Paraaortic lymph node (tissue), 1 donor: ENCODE results near the genes ZNF425 and ACTR3C.

GRCh38 chr7:149126138-149126535 is at the start of gene ZNF425:
Gene ZNF425, minus strand, starts transcription at chr7:149126324.
- PRO-cap: bidirectional peak, plus-strand start at chr7:149126425, minus-strand start at chr7:149126273

DNA sequence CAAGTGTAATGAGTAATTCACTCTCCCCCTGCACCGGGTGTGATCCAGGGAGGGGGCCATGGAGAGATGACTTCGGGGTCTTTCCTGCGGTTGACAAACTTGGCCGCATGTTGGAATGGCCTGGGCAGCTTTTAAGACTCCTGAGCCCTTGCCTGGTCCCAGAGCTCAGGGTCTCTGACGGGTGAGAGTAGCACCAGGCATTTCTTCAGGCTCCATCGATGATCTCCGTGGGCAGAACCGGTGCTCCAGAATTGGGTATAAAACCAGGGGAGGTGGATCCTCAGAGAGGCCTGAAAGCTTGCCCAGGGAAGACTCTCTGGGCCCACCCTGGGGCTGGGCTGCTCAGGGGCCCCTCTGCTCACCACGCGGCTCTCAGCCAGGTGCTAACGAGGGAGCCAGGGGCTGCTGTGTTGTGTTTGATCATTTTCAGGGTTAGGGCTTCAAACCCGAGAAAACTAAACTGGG is 912 bp downstream of the ZNF282 start:
- PRO-cap: no peak

- PRO-cap: no peak
Observed at GRCh38 chr7:149203694-149204596, 8.6 kb downstream of the ZNF282 start.

DNA sequence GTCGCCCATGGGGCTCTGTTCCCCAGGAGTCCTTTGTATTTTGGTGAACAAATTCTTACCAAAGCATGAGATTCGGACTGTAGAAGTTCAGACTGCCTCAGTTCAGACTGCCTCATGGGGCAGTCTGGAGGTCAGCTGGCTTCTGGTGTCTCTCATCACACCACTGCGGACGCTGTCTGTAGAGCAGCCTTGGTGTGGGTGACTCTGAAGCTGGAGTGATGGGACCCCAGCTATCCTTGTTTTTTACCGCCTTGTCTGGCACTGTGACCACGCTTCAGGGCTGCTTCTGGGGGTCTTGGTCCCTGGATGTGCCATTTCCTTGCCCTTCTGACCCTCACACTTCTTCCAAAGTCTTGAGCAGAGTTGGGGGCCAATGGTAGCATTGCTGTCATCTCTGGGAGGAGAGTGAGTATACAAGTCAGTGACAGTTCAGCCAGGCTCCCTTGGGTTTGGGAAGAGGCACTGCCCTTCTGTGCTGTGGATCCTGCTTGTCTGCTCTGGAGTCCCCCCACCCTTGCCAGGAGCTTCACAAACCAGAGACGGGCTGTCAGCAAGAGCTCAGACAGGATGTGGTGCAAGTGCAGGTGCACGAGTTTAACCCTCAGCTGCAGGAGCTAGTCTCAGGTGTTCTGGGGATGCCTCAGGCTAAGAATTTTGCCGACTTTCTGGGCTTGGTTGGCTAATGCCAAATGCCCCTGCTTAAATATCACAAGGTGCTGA is 22.1 kb downstream of the ZNF783 start:
- PRO-cap: no peak

DNA sequence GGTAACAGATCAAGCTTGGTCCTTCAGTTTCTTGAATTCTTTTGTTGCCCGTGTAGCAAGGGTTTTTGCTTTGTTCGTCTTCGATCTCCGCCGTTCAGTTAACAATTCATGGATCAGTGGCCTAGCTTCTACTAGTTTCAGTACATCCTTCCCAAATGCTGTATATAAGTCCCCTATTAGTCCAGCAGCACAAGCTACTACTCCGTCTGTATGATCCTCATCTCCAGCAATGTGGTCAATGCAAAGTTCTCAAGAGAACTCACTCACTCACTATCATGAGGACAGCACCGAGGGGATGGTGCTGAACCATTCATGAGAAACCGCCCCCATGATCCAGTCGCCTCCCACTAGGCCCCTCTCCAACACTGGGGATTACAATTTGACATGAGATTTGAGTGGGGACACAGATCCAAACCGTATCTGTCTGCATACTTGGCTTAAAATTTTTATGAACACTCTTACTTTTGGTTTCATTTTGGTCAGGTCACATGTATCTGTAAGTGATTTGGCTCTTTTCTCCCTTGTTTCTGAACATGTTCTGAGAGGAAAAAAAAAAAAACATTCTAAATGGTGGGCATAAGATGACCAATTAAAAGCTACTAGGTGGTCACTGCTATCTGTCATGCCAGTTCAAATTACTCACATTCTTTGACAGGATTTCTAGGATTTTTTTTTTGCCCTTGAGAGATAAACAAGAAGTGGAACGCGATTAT is 60.0 kb downstream of the ZNF783 start:
- PRO-cap: no peak

DNA sequence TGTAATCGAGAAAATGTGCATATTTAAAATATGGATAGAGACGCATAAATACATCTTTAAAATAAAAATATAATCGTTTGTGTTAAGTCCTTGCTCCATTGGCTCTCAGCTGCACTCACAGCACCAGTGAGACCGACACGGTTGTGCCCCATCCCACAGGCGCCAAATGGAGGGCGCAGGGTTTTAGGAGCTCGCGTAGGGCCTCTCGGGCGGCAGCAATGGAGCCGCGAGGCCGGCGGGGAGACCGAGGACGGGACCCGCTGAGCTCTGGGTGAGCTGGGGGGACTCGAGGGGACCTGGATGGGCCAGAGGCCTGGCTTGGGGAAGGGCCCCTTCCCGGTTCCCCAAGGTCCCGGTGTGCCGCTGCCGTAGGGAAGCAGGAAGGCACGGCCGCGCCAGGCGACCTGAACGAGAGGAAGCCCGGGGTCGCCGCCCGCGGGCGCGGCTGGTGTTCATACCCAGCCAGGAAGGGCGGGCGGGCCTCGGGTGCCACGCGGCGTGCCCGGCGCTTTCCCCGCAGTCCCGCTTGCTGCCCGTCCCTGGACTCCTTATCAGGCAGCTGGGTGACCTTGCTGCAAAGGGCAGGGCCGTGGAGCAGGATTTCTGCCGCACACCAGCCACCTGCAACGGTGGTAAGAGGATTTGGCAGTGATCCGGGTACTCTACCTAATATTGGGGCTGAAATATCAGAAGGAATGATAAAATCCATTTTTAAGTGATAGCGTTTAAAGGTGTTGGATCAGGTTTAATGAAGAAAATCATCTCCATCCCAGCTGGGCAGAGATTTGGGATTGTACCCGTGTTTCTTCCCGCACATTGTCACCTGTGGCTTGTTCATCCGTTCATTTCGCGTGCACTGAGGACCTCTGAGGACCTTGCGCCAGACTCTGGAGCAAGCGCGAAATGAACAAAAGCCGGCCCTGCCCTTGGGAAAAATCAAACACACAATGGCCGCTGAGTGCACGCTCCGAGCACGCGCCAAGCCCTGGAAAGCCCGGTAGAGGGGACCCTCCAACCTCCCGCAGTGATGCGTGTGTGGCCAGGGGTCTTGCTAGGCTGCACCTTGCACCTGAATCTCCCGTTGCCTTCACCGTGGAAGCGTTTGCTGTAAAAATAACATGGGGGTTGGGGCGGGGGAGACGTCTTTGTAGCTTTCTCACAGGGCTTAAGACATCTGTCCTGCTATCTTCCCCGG is 37.8 kb downstream of the ZNF777 start:
- PRO-cap: no peak

DNA sequence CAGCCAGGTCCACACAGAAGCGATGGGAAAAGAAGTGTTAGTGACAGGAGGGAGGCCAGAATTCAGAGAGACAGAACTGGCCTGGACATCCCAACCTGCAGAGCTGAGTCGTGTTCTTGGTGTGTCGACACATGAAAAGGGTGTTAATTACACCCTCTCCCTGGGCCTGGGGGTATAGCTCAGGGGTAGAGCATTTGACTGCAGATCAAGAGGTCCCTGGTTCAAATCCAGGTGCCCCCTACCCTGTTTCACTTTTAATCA is 79.3 kb upstream of the KRBA1 start:
- PRO-cap: no peak

DNA sequence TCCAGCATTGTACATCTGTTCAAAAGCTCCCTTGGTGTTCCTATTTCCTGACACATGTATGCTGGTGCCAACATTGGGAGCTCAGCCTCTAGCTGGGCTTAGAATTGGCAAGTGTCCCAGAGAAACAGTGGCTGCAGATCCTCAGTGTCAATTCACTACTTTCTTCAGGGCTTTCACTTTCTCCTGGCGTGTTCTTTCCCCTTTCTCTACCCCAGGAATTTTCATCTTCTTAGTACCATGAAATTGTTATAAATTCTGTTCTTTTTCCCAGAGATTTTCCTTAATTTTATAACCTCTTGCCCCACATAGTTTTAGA is 44.4 kb upstream of the KRBA1 start:
- PRO-cap: no peak

- PRO-cap: no peak
Observed at GRCh38 chr7:149686263-149686819, 28.4 kb upstream of the KRBA1 start.

- PRO-cap: no peak
Observed at GRCh38 chr7:149719779-149720198, 5.0 kb downstream of the KRBA1 start.

DNA sequence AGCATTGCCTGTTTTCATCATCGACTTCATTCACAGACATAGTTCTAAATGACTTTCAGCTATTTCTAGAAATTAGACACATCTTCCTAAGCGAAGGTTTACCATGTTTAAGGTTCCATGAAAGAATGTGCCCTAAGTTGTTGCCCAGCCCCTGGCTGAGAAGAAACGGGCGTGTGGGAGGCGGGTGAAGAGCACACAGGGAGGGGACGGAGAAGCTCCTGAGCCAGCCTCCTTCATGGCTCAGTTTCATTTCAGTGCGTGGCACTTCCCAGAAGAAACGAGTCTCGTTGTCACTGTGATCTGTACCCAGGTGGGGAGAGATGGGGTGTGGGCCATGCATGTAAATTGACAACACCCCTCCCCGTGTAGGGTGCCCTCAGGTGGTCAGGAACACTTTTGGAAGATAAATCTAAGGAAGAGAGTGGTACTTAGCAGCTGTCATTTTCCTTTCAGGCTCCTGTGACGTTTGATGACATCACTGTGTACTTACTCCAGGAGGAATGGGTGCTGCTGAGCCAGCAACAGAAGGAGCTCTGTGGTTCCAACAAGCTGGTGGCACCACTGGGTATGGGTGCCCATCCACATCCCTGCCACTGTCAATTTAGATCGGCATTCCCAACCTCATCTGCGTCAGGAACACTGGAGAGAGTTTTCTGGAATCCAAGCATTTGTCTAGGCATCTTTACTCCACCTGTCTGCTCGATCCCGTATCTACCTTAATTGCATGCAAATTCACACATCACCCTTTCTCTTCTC is 6.2 kb downstream of the ZNF862 start:
- PRO-cap: no peak

- PRO-cap: no peak
Observed at GRCh38 chr7:149854709-149855262, 16.6 kb downstream of the ZNF862 start.

DNA sequence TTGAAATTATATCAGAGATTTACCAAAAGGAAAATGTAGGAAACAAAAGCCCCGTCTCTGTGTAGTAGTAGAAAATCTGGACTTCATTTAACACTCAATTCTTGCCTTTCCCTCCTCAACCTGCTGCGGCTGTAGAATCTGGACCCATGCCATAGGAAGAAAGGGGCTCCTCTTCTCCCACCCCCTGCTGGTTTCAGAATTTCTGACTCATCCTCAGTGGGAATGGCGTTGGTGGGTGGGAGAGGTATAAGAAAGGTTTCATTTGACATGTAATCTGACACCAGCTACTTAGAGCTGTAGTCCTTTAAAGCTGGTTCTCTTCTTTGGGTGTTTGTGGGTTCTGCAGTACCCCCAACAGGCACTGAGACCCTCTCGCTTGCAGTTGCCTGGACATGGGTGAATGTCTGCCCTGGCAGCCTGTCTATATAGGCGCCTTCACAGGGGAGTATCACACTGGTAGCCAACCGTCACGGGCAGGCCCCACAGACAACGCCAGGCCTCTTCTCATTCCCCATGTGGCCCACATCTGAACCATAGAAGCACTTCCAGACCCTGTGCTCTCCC is 17.2 kb downstream of the ZNF862 start:
- PRO-cap: no peak

DNA sequence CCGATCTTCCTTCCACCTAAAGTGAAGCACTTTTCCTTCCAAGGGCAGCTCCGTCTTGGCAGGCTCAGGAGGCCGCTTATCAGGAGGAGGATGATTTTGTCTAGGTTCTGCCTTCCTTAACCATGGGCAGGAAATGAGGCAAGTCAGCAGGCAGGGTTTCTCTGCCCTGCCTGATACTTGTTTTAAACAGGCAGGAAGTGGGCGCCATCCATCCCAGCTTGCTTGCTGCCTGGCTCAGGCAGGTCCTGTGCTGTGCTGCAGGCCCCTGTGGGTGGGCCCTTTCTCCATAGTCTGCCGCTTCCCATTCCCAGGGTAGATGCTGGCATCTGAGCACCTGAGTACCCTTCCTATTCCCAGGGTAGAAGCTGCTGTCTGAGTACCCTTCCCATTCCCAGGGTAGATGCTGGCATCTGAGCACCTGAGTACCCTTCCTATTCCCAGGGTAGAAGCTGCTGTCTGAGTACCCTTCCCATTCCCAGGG is 8.2 kb upstream of the ATP6V0E2 start:
- PRO-cap: no peak

- PRO-cap: no peak
Observed at GRCh38 chr7:149882684-149883239, 9.0 kb downstream of the ATP6V0E2 start.

DNA sequence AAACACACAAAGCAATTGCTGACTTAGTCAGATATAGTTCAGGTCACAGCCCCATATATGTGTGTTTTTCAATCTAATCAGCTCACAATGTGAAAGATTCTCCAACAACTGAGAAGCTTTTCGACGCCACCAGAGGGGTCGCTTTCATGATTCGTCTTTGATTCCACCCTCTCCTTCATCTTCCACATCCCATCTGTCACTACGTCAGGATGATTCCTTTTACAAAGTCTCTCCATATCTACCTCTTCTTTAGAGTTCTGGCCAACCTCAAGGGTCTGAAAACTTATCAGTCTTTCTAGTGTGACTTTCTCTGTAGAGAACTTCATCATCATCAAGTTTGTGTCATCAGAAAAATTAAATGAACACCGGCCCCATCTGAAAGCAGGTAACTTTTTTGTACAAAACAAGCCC is 188.6 kb upstream of the LRRC61 start:
- PRO-cap: no peak

- PRO-cap: no peak
Observed at GRCh38 chr7:150168087-150168986, 154.8 kb upstream of the LRRC61 start.

DNA sequence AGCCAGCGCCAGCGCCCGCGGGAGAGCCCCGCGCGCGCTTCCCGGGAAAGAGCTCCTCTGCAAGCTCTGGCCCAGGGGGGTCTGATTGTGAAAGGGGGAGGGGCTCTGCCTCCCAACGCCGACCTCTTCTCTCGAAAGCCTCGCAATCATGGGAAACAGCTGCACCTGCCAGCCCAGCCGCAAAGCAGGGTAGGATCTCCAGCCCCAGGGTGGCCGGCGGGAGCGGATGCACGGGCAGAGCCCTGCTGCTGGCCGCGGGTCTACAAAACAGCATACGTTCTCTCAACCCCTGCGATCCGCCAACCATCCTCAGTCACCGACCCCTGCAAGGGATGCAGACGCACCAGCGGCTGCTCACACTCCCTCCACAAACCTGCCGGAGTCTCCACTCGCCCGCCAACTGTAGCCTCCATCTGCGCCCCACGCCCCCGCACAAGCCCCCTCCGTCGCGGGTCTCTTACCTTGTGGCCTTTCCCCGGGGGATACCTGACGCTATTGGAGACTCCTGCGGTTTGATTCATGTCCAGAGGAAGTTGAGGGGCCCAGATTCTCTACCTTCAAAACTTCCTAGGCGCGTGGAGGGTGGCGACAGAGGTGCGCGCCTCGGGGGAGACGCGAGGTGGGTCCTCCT is 103.3 kb upstream of the LRRC61 start:
- PRO-cap: no peak

DNA sequence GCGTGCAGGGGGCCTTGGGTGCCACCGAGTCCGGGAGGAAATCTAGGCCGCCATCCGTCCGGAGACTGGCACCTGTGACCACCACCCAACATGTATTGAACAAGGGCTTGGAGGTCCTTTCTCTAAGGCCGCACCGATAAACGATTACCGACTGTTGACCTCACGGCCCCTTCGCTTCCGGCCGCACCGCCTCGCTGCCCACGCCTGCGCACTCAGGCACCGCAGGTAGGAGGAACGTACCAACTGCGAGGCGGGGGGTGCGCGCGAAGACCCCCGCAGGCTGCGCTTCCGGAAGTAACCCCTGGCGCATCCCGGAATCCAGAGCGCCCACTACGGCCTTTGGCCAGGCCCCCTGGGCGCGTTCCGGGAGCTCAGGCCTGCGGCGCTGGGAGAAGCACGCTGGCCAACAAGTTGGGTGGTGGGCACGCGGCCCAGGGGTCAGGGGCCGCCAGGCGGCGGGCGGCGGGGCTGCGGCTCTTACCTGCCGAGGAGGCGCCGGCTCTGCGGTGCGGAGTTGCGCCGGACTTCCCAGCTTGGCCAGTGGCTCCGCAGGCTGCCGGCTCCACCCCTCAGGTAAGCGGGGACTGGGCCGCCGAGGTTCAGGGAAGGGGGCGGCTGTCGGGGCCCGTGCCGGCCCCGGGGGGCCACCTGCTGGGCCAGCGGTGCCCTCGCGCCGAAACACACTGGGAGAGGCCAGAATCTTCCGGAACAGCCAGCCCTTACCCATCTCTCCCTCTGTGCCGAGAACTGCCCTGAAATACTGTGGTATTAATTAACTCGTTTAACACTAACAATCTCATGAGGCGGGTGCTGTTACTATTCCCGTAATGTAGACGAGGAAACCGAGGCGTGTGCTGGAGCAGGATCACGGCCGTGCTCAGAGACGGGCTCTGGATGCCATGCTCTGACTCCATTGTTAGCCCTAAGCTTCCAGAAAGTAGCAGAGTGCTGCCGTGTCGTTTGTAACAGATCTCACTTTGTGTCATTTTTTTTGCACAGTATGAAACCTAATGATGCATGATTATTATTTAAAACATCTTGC is at the start of gene ACTR3C:
ACTR3C (minus strand) TSS at position 558 of the 1,042 bp plus-strand sequence.
- PRO-cap: bidirectional peak, plus-strand start at position 306 of the sequence, minus-strand start at position 196 of the sequence; bidirectional peak, plus-strand start at position 696 of the sequence, minus-strand start at position 685 of the sequence

DNA sequence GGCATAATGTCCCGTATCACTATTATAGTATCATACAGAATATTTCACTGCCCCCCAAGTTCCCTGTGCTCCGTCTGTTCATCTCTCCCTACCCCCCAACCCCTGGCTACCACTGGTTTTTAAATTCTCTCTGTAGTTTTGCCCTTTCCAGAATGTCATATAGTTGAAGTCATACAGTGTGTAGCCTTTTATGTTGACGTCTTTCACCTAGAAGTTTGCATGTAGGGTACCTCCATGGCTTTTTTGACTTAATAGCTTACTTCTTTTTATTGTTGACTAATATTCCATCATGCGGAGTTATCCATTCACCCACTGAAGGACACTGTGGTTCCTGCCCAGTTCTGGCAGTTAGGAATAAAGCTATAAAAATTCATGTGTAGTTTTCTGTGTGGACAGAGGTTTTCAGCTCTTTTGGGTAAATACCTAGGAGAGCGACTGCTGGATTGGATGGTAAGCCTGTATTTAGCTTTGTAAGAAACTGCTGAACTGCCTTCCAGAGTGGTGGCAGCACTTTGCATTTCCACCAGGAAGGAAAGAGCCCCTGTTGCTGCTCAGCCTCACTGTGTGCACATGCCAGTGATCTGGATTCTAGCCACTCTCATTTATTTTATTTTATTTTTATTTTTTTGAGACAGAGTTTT is 12.3 kb upstream of the ENSG00000284691 start:
- PRO-cap: no peak